ENCODE measurements around the gene C9orf64.

DNA sequence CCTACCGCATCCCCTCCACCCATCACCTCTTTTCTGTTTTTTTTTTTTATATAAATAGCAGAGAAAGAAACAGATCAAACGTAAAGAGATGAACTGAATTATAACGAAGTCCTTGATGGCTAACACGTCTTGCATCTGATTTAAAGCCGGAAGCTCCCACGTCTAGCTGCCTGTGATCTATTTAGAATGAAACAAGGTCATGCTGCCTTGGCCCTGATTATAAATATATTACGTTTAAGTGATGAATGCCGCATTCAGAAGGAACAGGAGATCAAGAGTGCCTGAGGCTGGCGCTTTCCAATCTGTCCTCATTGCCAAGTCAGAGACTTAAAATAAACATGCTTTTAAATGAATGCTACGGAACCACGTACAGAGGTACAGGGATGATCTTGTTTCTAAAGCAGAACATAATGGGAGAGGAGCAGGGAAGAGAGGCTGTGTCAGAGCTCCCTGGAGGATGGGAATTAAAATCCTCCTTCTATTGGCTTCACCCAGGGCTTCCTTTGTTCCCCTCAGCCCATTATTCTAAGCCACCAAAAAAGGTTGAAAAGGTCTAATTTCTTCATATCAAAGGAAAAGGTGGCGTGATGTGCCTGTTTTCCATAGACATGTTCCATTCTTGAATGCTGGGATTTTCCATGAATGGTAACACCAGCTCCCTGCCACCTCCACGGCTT lies 292.8 kb downstream of the TLE1 start:
- PRO-cap, result no peak

DNA sequence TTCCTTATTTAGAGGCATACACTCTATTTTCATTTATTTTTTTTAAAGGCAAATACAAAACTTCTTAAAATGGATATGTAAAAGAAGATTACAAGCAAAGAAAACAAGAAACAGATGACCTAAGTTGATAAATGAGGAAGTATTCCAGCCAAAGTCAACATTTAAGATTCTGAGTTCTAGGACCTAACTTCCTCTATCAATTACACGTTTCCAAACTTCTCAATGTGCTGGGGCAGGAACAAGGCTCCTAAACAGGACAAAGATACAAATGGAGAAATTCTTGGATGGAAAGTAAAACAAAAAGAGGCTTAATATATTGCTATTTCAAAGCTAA lies 89.5 kb downstream of the TLE1 start:
- PRO-cap, result no peak

DNA sequence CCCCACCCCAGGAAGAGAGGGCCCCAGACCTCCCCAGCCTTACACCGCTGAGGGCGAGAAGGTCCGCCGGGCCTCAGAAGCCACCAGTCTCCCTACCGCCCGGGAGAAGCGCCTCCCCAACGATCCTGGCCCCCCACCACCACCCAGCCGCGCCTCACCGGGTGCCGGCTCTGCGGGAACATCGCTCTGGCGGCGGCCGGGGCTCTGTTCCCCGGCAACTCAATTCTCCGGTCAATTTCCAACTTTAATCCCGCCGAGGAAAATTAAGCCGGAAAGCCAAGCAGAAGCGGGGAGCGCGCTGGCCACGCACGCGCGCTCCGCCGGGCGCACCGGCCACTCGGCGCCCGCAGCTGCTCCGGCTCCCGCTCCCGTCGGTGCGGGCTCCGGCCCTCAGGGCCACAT lies 1.3 kb downstream of the TLE1 start:
- PRO-cap, result no peak

DNA sequence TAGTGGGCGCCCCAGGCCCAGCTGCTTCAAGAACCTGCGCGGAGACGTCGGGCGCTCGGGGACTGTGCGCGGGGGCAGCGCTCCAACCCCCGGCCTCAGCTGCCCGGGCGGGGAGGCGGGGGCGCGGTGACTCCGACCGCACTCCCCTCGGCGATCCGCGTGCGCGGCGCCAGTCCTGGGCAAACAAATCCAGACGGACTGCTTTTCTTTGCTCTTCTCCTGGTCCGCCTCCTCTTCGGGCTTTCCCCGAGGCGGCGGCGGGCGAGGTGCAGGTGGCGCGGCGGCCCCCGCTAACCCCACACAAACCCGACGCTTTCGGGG lies 926 bp downstream of the TLE1 start:
- PRO-cap, result no peak

- PRO-cap, result no peak
Measured at GRCh38 chr9:81833680-81834035, 94.6 kb upstream of the SPATA31D4 start.

DNA sequence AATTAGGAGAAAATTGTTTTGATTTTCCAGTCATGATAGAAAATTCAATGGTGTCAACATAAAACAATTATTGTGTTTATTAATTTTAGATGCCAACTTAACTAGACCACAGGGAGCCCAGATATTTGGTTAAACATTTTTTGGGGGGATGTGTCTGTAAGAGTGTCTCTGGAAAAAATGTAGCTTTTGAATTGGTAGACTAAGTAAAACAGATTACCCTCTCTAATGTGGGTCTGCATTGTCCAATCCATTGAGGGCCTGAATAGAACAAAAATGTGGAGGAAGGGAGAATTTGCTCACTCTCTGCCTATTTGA lies 328.2 kb downstream of the SPATA31D1 start:
- PRO-cap, result unidirectional peak, minus-strand start at position 117 of the sequence

DNA sequence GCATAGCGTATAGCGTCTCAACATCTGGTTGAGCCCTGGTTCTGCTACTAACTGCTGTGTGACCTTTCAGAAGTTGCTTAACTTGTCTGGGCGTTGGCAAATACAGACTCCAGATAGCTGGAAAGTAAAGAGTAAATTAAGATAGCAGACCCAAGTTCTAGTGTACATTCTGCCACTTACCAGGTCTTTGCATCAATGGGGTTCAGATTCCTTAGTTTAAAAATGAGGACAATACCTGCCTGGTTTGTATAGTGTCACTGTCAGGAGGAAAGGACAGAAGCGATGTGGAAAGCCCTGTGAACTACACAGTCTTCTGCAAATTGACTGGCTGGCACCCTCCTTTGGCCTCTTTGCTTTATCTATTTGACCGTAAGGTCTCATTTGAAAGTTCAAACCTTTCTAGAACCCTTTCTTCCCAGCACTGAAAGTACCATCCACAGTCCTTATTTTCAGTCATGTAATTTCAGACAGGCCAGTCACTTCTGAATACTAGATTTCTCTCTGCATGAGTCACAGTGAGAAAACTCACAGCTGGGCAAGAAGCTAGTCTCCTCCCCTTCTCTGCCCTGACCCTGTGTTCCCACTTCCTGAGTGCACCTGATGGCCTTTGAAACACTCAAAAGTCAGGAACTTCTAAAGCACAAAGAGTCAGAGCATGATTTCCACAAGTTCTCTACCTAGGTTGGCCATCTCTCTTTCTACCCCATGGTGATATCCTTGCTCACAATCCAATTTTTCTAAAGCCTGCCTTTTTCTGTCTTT lies 91.2 kb upstream of the RASEF start:
- PRO-cap, result no peak

DNA sequence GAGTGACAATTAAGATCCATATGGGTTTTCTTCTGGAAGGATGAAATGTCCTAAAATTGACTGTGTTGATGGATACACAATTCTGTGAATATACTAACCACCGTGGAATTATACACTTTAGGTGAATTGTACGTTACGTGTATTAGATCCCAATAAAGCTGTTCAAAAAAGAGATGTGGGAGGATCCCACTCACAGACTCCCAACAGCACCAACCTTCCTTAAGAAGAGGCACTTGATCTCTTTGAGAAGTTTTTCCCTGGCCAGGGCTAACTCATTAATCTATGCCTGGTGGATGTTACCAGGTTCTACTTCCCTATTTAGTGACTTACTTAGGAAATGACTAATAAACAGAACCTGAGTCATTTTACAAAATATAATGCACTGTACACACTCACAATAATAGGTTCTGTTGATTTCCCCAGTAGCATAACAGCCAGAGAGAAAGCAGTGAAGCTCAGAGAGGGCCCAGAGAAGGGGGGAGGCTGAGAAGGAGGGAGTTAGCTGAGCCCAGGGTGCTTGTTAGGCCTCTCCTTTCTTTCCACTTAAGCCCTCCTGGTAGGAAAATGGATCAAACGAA lies 27.2 kb downstream of the FRMD3 start:
- PRO-cap, result no peak

GRCh38 chr9:83657976-83658872 lies 35.3 kb downstream of the IDNK start:
- PRO-cap, result no peak

GRCh38 chr9:83737777-83738101 lies 30.0 kb upstream of the UBQLN1 start:
- PRO-cap, result no peak

GRCh38 chr9:83816968-83817679 lies 445 bp downstream of the GKAP1 start:
- PRO-cap, result no peak

DNA sequence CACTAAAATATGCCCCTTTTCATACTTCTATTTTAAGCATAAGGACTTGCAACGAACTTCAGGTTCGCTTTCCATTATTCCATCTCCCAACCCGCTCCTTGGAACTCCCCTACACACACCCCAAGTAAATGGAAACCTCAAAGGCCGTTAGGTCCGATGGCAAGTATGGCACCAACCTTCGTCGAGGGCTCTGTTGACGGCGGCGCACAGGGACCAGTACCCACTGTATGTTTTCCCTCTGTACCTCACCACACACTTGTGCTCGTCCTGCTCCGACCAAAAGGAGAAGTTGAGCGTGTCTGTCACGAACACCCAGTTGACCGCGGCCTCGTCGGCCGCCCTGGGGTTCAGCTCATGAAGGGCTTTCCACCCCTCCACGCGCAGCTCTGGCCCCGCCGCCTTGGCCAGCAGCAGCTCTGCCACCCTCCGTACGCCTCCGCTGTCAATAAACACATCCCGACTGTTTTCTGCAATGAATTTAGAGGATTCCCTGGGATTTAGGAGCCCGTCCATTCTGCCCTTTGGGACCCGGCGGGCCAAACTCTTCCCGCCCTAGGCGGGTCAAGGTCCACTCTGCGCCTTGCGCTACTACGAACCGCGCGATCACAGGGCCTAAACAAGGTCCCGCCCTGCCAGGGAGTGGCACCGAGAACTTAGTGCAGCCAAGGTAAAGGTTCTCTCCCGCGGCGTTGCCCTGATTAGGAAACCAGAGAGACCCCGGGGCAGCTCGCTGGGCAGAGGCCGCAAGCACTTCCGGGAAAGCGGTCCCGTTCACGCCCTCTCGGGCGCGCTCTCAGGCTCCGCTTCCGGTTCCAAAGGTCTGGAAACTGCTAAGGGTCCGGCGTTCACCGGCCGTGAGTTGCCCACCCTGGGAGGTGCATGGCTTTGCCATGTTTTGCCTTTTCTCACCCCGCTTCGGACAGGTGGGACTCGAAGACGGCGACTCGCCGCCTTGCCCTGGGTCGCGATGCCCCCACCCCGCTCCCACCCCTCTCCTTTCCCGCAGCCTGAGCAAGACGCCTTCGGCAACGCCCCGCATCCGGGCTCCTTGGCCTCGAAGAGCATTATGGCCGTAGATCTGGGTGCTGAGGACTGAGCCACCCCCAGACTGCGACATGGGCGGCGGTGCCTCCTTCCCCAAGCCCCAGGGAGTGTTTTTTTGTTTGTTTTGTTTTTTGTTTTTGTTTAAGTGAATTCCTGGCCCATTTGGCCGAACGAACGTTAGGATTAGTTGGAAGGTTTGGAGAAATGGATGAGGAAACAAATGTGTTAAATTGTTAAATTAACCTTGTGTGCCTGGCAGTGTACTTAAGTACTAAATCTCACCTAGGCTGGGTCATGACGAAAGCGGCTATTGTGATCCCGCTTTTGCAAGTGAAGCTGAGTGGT lies at the start of gene C9orf64:
C9orf64 (minus strand) TSS at position 755 of the 1,389 bp plus-strand sequence.
- PRO-cap, result bidirectional peak, plus-strand start at position 307 of the sequence, minus-strand start at position 342 of the sequence; bidirectional peak, plus-strand start at position 796 of the sequence, minus-strand start at position 554 of the sequence; bidirectional peak, plus-strand start at position 1,075 of the sequence, minus-strand start at position 1,050 of the sequence

GRCh38 chr9:83976000-83976650 lies 3.9 kb downstream of the HNRNPK start:
- PRO-cap, result no peak

GRCh38 chr9:84166901-84167378 lies 173.6 kb downstream of the SLC28A3 start:
- PRO-cap, result no peak

DNA sequence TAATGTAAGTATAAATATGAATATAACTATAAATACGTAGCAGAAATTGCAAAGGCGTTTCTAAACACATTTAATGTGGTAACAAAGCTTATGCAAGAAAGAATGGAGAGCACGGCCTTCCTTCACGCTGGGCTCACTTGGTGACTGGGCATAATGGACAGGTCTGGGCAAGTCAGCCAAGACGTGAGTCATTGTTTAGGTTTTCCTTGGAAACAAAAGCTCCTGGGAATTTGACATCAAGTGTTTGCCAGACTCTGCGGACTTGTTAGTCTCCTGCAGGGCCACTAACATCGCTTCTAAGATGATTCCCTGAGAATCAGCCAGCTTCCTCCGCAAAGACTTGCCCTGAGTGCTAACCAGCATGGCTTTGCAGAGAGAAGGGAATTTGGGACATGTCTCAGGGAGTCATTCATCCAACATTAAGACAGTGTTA lies 182.4 kb downstream of the NTRK2 start:
- PRO-cap, result no peak

GRCh38 chr9:85040536-85041302 lies 371.2 kb downstream of the NTRK2 start:
- PRO-cap, result no peak

DNA sequence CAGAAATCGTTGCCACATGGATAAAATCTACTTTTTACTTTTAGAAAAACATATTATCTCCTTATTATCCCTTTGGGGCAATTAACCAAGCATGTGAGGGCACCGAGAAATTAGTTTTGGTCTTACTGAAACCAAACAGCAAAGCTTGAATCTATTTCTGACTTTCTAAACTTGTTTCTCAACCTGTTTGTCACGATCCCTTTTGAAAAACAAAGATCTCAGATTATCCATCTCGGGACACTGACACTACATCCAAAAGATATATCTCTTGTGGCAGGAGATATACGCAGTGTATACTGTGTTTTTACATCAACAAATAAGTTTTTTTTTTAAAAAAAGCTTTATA lies 2.3 kb downstream of the TUT7 start:
- PRO-cap, result no peak

- PRO-cap, result no peak
Measured at GRCh38 chr9:86434382-86434896, 80.2 kb upstream of the TUT7 start.

- PRO-cap, result no peak
Measured at GRCh38 chr9:86442323-86442849, 88.2 kb upstream of the TUT7 start.

DNA sequence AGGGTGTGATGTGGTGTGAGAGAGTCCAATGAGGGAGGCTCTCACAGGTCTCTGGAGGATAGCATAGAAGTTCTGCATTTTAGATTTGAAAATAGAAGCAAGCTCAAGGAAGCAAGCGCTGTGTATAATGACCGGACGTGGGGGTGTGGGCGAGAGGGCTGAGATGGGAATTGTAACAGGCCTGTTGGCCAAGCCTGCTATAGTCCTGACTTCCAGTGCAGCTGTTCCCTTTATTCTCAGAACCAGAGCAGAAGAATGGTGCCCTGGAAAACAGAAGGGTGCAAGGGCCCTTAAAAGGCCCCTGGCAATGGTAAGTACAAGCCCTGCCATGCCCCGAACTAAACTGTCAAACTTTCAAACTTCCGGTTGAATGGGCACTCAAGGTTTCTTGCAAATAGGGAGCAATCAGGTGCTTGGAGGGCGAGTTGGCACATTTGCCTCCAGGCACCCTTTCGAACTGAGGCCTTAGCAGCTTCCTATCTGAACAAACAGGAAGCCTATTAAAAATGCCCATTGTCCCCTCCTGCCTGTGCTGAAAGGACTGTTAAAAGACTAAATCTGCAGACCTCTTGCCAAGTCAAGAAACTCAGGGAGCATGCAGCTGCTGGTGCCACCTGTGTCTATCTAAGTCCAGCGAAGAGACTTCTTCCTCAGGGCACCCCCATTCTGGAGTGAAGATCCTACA lies 222.1 kb upstream of the TUT7 start:
- PRO-cap, result no peak